Thyroid gland (tissue), 7 donors: ENCODE measurements around the gene ATP11B.

DNA sequence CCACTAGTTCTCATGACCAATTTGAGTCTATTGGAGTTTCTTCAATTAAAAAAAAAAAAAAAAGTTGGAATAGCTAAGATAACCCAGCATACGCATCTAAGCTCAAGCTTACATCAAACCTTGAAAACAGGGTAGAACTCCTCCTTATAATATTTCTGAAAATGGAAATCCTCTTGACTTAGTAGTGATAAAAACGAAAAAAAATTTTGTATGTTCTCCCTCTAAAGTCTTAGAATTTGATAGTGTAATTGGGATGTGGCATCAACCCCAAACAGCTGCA lies 91.6 kb upstream of the SOX2 start:
- PRO-cap, 2 experiments: no peak in any of the 2 experiments
- RAMPAGE, long total RNA, 5 experiments: no peak in any of the 5 experiments

GRCh38 chr3:182284715-182285225 lies 508.5 kb upstream of the ATP11B start:
- PRO-cap, 2 experiments: no peak in any of the 2 experiments
- RAMPAGE, long total RNA, 5 experiments: no peak in any of the 5 experiments

DNA sequence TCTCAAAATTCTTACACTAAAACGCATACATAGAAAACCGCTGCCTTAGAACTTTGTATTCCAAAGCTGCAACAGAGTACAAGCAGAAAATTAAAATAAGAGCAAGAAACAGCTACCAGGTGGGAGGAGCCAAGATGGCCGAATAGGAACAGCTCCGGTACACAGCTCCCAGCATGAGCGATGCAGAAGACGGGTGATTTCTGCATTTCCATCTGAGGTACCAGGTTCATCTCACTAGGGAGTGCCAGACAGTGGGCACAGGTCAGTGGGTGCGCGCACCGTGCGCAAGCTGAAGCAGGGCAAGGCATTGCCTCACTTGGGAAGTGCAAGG lies 367.4 kb upstream of the ATP11B start:
- PRO-cap, 2 experiments: no peak in any of the 2 experiments
- RAMPAGE, long total RNA, 5 experiments: no peak in any of the 5 experiments

GRCh38 chr3:182717122-182717680 lies 76.1 kb upstream of the ATP11B start:
- PRO-cap, 2 experiments: no peak in any of the 2 experiments
- RAMPAGE, long total RNA, 5 experiments: no peak in any of the 5 experiments

GRCh38 chr3:182793440-182793703 lies at the start of gene ATP11B:
Gene ATP11B (plus strand): TSS chr3:182793504.
- PRO-cap, 2 experiments: peak in 2 of 2 experiments; most common plus-strand start chr3:182793504 (in 2)
- RAMPAGE, long total RNA, 5 experiments: no peak in any of the 5 experiments

- PRO-cap, 2 experiments: no peak in any of the 2 experiments
- RAMPAGE, long total RNA, 5 experiments: no peak in any of the 5 experiments
These were observed 56.2 kb downstream of the ATP11B start for GRCh38 chr3:182849332-182850069.

DNA sequence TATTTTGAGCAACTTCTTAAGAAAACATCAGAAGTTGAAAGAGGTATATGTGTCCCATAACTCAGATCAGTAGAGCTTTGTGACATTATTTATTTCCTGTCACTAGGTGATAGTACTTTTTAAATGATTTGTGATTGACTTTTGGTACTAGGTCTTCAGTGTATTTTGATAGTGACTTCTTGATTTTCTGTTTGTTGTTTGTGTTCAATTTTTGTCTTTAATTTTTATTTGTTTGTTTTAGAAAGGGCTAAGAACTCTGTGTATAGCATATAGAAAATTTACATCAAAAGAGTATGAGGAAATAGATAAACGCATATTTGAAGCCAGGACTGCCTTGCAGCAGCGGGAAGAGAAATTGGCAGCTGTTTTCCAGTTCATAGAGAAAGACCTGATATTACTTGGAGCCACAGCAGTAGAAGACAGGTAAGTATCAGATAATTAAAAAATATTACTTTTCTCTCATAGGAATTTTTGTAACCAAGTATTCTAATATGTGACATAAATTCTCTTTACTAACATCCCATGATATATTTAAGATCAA lies 78.9 kb downstream of the ATP11B start:
- PRO-cap, 2 experiments: no peak in any of the 2 experiments
- RAMPAGE, long total RNA, 5 experiments: no peak in any of the 5 experiments

DNA sequence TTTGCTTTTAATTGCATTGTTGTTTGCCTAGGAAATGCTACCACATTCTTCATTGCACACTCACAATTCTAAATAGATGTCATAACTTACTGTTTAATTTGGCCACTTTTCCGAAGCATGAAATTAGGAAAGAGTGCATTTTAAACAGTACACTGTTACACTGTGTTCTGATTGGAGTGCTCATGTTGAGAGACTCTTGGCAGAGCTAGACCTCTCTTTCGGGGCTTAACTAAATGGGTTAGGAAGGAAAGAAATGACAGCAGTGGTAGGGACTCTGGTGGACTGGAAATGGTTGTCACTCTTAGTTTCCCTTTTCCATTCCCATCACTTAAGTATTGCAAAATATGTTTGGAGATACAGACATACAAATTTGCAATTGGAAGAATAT lies 90.4 kb downstream of the DCUN1D1 start:
- PRO-cap, 2 experiments: no peak in any of the 2 experiments
- RAMPAGE, long total RNA, 5 experiments: no peak in any of the 5 experiments

DNA sequence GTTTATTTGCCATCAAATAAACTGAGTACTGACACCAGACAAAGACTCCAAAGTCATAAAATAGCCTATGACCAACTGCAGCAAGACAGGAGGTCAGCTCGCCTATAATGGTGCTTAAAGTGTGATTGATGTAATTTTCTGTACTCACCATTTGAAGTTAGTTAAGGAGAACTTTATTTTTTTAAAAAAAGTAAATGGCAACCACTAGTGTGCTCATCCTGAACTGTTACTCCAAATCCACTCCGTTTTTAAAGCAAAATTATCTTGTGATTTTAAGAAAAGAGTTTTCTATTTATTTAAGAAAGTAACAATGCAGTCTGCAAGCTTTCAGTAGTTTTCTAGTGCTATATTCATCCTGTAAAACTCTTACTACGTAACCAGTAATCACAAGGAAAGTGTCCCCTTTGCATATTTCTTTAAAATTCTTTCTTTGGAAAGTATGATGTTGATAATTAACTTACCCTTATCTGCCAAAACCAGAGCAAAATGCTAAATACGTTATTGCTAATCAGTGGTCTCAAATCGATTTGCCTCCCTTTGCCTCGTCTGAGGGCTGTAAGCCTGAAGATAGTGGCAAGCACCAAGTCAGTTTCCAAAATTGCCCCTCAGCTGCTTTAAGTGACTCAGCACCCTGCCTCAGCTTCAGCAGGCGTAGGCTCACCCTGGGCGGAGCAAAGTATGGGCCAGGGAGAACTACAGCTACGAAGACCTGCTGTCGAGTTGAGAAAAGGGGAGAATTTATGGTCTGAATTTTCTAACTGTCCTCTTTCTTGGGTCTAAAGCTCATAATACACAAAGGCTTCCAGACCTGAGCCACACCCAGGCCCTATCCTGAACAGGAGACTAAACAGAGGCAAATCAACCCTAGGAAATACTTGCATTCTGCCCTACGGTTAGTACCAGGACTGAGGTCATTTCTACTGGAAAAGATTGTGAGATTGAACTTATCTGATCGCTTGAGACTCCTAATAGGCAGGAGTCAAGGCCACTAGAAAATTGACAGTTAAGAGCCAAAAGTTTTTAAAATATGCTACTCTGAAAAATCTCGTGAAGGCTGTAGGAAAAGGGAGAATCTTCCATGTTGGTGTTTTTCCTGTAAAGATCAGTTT lies 59.9 kb downstream of the DCUN1D1 start:
- PRO-cap, 2 experiments: no peak in any of the 2 experiments
- RAMPAGE, long total RNA, 5 experiments: no peak in any of the 5 experiments

DNA sequence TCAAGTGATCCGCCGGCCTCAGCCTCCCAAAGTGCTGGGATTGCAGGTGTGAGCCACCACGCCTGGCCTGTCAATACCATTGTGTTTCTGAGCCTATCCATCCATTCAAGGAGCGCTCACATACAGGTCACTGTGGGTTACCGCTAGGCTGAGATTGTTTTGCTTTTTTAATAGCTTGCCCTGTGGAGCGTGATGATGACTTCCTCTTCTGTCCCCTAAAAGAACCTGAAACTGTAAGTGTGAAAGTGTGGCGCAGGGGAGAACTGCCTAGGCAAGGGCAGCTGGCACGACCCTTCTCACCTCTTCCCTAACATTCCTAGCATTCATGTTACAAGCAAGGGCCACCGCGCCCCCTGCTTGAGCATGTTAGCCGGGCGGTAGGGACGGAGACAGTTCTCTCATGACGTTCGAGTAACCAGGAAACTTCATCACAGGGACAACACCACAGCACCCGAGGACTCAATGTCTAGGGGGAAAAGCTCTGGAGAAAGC lies 867 bp downstream of the LAMP3 start:
- PRO-cap, 2 experiments: no peak in any of the 2 experiments
- RAMPAGE, long total RNA, 5 experiments: no peak in any of the 5 experiments

GRCh38 chr3:183264850-183265852 lies 12.1 kb downstream of the B3GNT5 start:
- PRO-cap, 2 experiments: peak in 2 of 2 experiments; most common plus-strand start chr3:183265322 (in 2); most common minus-strand start chr3:183265083 (in 1)
- RAMPAGE, long total RNA, 5 experiments: no peak in any of the 5 experiments

GRCh38 chr3:183285691-183286638 lies 32.9 kb downstream of the B3GNT5 start:
- PRO-cap, 2 experiments: no peak in any of the 2 experiments
- RAMPAGE, long total RNA, 5 experiments: no peak in any of the 5 experiments

DNA sequence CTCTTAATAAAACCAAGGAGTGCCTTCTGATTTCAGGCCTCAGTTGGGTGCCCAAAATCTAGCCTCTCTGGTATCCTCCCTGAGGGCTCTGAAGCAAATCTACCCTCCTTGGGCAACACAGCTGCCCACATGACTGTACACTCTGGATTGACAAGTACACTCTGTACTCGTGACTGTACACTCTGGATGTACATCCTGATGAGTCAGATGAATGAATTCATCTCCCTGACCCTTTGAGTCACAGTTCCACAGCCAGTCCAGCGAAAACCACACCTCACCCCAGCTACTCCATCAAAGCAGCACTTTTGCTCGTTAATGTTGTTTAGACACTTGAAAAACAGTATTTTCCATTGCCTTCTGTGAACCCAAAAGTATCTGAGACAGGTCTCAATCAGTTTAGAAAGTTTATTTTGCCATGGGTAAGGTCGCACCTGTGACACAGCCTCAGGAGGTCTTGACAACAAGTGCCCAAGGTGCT lies 57.6 kb downstream of the MCF2L2 start:
- PRO-cap, 2 experiments: peak in 1 of 2 experiments; most common plus-strand start position 241 of the sequence (in 1)
- RAMPAGE, long total RNA, 5 experiments: no peak in any of the 5 experiments

- PRO-cap, 2 experiments: no peak in any of the 2 experiments
- RAMPAGE, long total RNA, 5 experiments: no peak in any of the 5 experiments
These were observed 58.5 kb upstream of the MCF2L2 start for GRCh38 chr3:183486877-183487394.

- PRO-cap, 2 experiments: no peak in any of the 2 experiments
- RAMPAGE, long total RNA, 5 experiments: no peak in any of the 5 experiments
These were observed 21.9 kb downstream of the KLHL6 start for GRCh38 chr3:183533433-183534265.

- PRO-cap, 2 experiments: no peak in any of the 2 experiments
- RAMPAGE, long total RNA, 5 experiments: no peak in any of the 5 experiments
These were observed 1.7 kb downstream of the KLHL6 start for GRCh38 chr3:183553670-183554287.

DNA sequence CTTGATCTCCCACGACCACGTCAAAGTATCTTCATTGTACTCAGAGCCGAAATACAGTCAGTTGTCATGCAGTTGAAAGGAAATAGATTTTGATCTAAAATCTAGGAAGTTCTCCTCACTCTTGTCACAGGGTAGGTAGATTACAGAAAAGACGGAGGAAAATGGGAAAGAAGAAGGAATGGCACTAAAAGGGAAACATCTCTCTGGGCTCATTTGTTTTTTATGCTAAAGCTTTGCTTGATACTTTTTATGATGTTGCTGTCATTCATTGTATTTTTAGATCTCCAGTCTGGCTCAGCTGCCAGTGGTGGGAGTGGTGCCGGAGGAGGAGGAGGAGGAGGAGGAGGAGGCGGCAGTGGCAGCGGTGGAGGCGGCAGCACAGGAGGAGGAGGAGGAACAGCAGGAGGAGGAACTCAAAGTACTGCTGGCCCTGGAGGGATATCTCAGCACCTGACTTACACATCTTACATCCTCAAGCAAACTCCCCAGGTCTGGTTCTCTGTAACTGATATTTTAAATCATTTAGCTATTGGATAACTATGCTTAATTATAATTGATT lies 49.7 kb downstream of the MAP6D1 start:
- PRO-cap, 2 experiments: no peak in any of the 2 experiments
- RAMPAGE, long total RNA, 5 experiments: no peak in any of the 5 experiments

DNA sequence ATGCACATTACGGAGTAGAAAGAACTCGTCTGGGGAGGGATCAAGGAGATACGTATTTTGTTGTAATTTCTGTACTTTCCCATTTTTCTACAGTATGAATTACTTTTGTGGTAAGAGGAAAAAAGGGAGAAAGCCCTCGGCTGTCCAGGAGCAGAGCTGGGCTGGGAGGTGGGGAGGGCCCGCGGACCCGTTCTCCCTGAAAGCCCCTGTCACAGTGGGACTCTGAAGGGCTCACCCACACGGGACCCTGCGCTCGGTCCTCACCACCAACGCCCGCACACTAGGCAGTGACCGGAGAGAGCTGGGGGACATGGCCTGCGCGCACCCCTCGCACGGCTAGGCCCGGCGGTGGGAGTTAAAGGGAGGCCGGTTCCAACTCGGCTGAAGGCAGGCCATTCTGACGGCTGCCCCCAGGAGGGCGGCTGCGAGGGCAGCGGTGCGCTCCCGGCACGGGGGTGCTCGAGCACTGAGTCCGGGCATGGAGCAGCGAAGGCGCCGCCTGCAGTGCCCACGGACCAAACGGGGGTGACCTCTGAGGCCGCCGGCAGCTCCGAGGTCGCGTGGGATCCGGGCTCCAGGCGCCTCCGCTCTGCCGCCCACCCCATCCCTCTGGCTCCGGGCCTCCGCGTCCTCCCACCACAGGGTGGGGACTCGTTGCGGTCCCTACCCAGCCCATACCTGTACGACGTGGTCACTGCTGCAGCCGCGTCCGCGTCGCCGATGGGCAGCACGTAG lies 741 bp downstream of the MAP6D1 start:
- PRO-cap, 2 experiments: peak in 1 of 2 experiments; most common plus-strand start position 675 of the sequence (in 1)
- RAMPAGE, long total RNA, 5 experiments: no peak in any of the 5 experiments

DNA sequence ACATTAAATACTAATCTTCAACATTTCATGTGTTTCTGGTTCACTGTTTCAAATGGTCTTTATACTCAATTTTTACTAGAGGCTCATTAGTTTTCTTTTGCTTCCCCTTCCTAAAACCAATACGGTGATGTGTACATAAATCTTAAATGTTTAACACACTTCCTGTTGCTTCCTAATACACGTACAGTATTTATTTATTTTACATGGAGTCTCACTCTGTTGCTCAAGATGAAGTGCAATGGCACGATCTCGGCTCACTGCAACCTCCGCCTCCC lies 1.7 kb downstream of the PARL start:
- PRO-cap, 2 experiments: no peak in any of the 2 experiments
- RAMPAGE, long total RNA, 5 experiments: no peak in any of the 5 experiments

GRCh38 chr3:183988066-183988701 lies 29.5 kb downstream of the ABCC5 start:
- PRO-cap, 2 experiments: no peak in any of the 2 experiments
- RAMPAGE, long total RNA, 5 experiments: no peak in any of the 5 experiments